ENCODE data around the genes CPA2 and CPA5.

DNA sequence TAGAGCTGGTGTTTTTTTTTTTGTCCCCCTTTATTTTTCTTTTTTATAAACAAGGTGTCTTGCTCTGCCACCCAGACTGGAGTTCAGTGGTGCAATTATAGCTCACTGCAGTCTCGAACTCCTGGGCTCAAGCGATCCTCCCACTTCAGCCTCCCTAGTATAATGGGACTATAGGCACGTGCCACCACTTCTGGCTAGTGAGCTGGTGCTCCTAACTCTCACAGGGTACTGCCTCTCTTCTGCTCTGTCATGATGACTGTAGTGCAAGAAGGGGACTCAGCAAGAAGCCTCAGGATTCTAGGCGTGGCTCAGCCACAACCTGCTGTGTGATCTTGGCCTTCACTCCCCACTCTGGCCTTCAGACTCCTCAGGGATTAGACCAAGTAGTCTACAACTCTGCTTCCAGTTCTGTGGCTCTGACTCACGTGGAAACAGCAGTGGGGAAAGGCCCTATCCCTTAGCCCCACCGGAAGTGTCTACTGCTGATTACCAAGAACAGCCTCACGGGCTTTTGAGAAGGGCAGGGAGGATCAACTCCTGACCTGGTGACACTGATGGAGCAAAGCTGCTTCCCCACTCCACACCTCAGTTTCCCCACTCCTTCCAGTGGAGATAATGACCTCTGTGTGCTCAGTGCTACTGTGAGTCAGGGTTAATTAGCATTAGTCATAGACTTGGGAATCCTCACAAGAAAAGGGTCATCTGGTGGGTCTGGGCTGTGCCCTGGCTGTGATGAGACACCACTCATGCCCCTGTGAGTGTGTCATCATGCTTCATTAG, 41.2 kb downstream of the ZC3HC1 start:
- PRO-cap: no peak

- PRO-cap: no peak
These were observed 63.4 kb downstream of the KLHDC10 start for GRCh38 chr7:130133370-130134518.

GRCh38 chr7:130142198-130142843, 62.9 kb downstream of the TMEM209 start:
- PRO-cap: no peak

DNA sequence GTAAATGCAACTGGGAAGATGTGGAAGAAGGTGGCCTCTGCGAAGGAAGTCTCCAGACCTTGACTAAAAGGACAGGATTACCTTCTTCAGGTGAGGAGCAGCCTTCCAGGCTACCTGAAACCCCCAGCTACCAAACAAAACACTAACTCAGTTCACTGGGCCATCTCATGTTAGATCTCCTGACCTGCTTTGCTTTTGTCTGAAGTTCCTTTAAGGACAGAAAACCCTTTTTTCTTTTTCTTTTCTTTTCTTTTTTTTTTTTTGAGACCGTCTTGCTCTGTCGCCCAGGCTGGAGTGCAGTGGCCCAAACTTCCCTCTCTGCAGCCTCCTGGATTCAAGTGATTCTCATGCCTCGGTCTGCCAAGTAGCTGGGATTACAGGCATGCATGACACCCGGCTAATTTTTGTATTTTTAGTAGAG, 28.6 kb downstream of the SSMEM1 start:
- PRO-cap: no peak

GRCh38 chr7:130266430-130267030, at the start of gene CPA2:
TSS of gene CPA2 (plus strand) at chr7:130266863.
- PRO-cap: no peak

GRCh38 chr7:130344775-130344918, at the start of gene CPA5:
TSS of gene CPA5 (plus strand) at chr7:130344816.
- PRO-cap: no peak

DNA sequence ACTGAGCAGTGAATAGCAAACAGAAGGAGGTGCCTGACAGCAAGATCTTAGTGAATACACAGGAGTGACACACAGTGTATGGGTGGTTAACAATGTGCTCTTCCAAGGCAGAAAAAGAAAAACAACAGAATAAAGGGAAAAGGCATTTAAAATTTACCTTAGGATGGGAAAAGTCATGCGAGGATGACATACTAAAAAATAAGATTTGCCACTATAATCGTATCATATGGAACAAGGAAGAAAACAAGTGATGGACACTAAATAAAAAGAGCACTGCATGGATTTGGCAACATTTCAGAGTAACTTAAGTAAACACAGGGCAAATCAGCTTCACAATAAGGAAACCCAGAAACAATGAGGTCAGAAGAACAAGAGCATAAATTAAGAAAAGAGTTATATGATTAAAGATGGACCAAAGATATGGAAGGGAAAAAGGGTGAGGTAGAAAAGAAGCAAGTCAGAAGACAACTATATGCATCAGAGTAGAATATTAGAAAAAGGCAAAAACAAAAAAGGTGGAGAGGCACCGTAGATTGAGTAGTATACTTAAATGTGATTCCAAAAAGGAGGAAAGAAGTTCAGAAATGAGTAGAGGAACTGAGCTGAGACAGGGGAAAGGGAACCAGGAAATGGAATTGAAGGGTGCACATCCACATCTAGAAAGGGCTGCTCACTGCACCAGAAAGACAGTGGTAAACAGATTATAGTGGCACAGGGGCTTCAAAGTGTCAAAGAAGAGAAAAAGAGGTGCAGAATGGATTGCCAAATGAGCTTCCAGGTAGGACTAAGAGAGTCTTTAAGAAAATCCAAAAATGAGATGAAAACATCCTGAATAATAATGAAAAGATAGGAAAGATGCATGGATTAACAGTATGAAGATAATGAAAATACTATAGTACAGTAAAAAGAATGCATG, 29.8 kb downstream of the MEST start:
- PRO-cap: no peak

DNA sequence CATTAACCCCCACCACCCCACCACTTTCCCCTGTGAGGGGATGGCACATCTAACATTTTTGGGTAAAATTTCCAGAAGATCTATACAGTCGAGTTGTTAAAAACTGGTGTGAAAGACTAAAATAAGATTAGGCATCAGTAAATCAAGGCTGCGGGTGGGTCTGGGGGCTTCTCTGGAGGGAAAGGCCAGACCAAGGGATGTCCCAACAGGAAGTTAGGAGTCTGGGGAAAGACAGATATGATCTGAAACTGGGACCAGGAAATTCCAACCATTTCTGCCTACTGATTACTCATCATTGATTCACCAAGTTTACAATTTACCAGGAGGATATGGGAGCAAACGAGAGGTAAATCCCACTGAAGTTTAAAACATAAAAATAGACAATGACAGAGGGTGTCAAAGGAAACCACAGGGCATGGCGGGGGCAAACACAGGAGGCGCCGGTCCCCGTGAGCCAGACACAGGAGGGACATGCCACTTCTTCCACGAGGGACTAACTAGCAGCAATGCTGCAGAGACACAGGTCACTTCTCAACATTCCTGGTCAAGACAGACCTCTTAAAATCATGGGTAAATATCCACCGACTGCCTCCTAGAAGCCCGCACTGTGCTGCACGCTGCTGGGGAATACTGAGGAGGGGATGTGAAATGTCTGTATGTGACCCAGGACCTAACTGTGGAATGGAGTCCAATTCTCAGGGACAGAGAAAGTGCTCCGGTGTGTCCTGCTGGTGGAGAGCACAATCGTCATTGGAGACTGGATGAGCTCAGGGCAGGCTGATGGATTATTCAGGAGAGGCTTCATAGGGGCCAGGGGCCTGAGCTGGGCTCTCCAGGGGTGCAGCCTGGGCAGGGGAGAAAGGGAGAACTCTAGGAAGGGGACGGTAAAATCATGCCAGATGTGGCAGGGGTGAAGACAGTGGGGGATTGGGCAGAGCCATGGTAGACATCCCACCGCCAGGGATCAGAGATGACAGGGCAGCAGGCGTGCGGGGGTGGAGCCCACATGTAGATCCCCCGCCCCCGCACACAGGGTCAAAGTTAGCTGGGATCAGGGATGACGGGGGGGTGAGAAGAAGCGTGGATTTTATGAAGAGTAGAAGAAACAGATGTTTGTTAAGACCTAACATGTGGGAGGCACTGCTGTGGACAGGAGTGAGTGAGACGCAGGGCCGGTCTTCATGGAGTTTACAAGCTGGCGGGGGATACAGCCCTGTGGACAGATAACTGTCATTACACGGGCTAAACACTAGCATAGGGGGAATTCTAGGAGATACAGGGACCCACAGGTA, 153.5 kb upstream of the KLF14 start:
- PRO-cap: no peak

DNA sequence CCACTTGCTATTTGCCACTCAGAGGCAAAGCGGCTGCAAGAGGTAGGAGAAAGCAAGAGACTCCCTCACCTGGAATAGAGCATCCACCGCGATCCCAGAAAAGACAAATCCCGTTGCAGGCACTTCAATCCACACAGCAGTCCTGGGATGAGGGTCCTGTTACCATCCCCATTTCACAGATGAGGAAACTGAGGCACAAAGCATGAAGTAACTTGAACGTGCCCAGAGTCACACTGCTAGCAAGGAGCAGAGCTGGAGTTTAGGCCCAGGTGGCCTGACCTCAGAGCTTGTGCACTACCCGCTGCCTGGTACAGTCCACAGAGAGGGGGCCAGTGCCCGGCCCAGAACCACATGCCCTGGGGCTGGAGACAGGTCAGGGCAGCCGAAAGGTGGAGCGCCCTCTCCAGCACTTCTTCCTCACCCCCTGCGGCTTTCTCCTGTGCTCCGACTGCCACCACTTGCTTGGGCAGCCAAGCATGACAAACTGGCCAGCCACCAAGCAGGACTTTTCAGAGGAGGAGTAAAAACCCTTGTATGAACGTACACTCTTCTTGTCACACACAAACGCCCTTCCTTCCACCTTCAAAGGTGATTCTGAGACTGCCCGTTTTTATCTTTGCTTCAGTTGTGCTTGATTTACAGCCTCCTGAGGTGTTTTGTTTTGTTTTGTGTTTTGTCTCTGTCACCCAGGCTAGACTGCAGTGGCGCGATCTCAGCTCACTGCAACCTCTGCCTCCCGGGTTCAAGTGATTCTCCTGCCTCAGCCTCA, 164.0 kb upstream of the KLF14 start:
- PRO-cap: no peak

DNA sequence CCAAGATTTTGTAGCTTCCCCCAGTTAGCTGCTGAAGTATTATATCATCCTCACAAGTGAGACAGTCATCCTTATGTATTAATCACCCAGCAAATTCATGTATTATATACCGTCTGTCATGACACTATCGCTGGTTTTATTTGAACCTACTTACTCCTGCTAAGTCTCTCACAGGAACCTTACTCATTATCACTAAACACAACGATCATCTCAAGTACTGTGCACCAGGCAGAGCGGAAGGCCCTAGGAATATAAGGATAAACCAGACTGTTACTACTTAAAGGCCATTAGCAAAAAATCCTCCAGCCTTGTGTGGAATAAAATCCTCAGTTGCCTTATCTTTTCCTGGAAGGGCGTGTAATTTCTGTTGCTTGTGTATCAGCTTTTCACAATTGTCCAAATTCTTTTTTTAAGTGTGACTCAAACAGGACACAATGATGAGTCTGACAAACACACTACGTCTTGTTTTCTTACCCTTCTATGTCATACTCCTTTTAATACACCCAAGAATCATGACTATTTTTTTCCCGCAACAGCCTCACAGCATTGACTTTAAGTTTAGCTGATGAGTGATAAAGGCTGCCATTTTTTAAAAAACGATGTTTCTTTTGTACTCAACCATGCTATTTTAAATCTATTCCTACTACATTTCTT, 176.1 kb upstream of the KLF14 start:
- PRO-cap: no peak

DNA sequence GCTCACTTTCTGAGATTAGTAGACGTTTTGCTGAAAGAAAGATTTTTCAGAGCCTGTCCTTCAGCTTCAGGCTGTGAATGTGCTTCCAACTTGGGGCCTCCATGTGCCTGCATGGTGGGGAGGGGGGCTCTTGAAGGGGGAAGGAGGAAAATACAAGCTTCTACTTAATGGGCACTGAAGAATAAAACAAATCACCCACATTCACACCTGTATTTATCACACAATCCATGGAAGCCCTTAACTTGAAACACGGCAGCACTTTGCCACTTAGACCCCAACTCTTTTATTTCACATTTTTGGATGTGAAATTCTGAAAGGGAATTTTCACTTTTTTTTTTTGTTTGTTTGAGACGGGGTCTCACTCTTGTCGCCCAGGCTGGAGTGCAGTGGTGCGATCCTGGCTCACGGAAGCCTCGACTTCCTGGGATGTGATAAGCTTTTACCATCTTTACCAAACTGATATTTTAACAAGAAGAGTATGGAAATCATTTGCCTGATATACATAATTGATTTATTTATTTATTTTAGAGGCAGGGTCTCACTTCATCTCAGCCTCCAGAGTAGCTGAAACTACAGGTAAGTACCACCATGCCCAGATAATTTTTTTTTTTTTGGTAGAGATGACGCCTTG, 180.5 kb upstream of the KLF14 start:
- PRO-cap: no peak

- PRO-cap: no peak
These were observed 183.4 kb upstream of the KLF14 start for GRCh38 chr7:130917451-130917736.

- PRO-cap: no peak
These were observed 188.7 kb upstream of the KLF14 start for GRCh38 chr7:130922681-130923104.

DNA sequence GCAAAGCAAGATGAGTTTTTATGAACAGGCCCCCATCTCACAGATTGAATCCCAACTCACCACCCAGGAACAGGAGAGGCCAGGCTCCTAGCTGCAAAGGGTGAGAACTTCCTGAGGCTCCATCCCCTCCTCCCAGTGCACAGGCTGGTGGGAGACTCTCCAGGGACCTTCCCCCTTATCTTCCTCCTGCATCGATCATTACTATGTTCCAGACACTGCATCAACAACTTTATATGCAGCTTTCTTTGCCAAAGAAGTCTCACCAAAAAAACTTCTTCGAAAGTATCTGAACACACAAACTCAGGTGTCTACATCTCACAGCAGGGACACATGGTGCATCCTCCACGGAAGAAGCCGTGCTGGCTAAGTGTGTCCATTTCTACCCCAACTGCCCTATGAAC, 228.4 kb upstream of the KLF14 start:
- PRO-cap: no peak

- PRO-cap: no peak
These were observed 239.7 kb upstream of the KLF14 start for GRCh38 chr7:130973669-130974053.

DNA sequence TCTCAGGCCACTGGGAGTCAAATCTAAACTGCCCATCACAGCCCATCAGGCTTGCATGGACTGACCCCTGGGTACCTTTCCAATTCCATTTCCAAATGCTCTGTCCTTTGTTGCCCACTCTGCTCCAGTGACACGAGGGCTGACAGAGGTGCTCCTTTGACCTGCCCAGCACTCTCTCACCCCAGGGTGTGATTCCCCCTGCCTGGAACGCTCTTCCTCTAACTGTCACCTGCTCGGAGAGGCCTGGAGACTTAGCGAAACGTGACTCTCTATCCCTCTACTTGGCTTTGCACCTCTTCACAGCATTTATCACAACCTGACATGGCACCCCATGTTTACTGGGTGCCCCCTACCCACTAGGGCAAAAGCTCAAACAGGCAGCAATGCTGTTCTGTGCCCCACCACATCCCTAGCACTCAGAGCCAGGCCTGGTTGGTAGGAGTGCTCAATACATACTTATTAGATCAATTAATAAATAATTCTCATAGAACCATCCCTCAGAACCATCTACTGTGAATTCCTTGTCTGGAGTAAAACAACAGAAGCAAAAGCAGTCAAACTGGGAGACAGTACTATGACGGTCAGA, 284.6 kb upstream of the KLF14 start:
- PRO-cap: no peak

- PRO-cap: no peak
These were observed 231.0 kb upstream of the MKLN1 start for GRCh38 chr7:131096427-131097266.

- PRO-cap: no peak
These were observed 218.8 kb upstream of the MKLN1 start for GRCh38 chr7:131108923-131109187.

DNA sequence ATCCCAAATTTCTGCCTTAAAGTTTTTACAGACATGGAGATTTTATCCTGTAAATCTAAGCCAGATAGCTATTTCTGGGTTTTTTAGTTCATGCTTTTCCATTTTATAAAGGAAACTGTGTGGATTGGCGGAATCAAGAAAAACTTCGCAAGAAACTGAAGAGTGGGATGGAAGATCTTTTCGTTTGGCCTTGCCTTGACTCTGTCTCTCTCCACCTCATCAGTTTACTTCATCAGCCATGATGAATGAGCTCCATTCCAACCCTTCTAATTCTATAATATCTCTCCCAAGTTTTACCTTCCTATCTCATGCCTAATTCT, 218.5 kb upstream of the MKLN1 start:
- PRO-cap: no peak

DNA sequence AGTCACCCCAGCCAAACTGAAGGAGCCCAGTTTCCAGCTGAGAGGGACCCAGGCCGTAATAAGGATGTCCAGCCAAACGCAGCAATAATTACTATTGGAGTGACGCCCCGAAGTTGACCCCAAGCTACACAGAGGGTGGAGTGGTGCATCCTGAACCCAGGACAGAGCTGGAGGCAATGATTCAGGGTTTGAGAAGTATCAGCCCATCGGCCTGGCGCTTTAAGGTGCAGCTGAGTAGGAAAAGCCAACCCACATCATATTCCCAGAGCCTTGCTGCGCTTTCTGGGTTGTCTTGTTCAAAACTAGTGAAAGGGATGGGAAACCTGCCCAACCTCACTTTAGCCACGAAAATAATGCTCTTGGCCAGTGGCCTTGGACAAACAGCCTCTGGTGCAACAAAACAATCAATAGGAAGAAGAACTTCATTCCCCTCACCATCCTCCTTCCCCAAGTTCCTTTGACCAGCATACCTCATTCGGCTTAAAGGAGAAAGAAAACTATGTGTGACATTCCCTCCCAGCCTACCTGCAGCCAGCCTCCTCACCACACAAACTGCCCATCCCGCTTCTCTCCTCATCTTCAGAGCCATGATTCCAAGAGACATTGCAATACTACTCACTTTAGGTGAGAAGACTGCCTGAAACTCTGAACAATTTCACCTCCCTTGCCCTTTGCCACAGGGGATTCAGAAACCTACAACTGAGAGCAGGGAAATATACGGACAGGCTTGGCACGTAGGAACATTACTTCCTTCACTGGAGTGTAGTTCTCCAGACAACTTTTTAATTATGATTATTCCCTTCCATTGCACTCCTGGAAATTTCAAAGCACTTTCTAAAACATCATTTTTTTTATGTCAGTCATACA, 217.2 kb upstream of the MKLN1 start:
- PRO-cap: no peak